Neural cell (in vitro differentiated cells): ENCODE measurements around a stretch of chr12.

DNA sequence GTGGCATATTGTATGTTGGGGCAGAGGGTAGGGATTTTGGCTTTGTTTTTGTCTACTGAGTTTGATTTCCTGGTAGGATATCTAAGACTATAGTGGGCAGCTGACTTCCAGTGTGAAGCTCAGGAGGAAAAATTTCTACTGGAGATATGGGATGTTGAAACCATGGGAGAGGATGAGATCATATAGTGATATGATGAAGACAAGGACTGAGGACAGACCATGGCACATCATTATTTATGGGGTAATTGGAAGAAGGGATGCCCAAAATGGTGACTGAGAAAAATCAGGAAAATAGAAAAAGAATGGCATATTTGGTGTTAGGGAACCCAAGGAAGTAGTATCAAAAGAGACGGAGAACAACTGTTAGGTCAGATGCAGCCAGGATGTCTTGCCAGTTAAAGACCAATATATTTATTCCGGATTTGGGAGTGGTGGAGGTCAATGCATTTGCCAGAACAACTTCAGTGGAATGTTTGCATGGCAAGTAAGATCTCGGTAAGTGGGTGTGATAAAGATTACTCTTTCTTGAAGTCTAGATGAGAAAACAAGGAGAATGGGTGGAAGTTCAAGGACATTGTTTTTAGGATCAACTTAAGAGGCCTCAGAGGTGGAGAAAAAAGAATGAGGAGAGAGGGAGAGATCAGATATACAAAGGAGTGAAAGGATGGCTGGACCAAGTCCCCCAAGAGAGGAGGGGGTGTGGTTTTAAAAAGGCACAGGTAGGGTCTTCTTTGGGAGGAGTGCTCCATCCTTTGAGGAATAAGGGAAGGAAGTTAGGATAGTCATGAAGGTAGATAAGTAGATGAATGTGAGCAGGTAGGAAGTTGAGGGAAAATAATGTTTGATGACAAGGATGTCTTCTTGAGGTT, 100.7 kb downstream of the TMEM117 start:
- RAMPAGE, long total RNA = no peak

- RAMPAGE, long total RNA = no peak
Measured at GRCh38 chr12:43954876-43955377, 119.0 kb downstream of the TMEM117 start.

GRCh38 chr12:44000369-44000986, 164.6 kb downstream of the TMEM117 start:
- RAMPAGE, long total RNA = no peak

DNA sequence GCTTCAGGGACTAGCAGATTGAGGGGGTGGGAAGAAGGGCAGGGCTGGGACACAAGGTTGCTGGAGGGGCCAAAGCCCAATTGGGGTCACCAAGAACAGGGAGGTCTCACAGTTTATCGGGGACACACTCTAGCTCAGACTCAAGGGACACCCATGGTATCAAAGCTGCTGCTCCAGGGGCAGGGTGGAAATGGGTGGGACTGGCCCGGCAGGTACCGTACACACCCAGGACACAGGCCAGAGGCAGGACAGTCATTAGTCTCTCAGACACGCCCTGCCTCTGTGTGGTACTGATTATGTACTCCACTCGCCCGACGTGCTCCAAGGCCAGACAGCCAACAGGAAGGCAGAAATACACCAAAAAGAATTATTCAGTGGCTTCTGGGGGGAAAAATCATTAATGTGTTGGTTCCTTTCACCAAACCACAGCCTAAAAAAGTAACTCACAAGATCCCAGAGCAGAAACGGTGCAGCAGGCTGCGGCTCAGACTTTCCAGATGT, 41.1 kb downstream of the NELL2 start:
- RAMPAGE, long total RNA = no peak

- RAMPAGE, long total RNA = no peak
Measured at GRCh38 chr12:45234100-45235088, 18.5 kb downstream of the ANO6 start.

- RAMPAGE, long total RNA = no peak
Measured at GRCh38 chr12:45273666-45274313, 57.9 kb downstream of the ANO6 start.

DNA sequence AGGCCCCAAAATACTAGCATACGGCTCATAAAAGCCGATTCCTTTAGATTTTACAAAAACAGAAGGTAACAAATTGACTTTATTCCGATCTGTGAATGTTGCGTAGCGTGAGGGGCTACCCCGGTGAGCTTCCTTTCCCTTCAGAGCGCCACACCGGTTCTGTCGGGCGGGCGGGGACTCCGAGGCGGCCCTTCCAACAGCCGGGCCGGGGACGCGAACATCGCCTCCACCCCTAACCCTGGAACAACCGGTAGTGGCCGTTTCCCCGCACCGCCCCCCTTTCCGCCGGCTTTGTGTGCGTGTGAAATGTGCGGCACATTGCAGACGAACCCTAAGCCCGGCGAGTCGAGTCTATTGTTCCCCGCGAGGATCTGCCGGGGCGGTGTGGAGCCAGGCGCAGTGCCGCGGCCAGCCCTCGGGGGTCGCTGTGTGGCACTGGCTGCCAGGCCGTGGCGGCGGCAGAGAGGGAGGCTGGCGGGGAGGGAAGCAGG, 857 bp upstream of the ARID2 start:
- RAMPAGE, long total RNA = no peak

GRCh38 chr12:45744844-45745695, 15.6 kb downstream of the ARID2 start:
- RAMPAGE, long total RNA = no peak

DNA sequence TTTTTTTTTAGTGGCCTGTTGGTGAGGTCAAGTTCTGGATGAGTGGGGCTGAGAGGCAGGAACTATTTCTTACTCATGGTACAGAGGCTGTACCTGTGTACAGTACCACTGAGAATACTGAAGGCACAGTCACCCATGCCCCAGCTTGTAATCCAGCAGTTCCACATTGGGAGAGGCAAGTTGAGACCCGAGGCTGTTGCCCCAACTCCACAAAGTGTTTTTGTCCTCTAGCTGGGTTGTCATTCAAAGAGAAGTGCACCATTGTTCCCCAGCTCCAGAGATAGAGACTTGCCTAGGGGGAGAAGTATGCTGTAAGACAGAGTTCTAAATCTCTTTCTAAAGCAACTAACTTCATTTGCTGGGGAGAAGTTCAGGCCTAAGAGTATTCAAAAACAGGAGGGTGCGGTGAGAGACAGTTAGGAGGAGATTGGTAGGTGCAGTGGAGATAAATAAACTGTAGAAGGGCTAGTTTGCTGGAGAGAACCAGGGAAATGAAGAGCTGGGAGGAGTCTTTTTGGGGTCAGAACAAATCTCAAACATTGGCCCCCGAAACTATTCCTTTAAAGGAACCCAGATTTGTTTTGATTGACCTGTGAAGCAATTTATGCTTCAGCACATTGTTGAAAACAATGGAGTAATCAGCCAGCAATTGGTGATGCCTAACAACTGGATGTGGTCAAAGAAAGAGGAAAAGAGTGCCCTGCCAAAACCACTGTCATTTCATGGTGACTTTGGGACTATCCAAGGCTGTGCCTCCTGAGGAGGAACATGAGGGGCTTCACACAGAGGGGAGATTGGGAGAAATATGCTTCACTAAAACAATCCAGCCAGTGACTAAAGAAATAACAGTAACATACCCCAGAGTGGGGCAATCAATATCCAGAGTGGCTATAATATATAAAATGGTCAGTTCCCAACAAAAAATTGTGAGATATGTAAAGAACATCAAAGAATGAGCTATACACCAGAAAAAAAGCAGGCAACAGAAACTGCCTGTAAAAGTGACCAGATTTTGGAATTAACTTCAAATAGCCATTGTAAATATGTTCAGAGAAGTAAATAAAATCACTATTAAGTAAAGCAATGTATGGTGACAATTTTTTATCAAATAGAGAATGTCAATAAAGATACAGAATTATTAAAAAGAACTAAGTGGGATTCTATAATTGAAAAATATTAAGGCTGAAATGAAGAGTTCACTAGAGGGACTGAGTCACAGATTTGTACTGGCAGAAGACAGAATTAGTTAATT, 39.1 kb downstream of the ARID2 start:
- RAMPAGE, long total RNA = no peak

GRCh38 chr12:45936407-45937246, 53.7 kb downstream of the SCAF11 start:
- RAMPAGE, long total RNA = no peak

GRCh38 chr12:45955838-45956420, 34.4 kb downstream of the SCAF11 start:
- RAMPAGE, long total RNA = no peak

GRCh38 chr12:45988268-45988656, 2.1 kb downstream of the SCAF11 start:
- RAMPAGE, long total RNA = no peak

DNA sequence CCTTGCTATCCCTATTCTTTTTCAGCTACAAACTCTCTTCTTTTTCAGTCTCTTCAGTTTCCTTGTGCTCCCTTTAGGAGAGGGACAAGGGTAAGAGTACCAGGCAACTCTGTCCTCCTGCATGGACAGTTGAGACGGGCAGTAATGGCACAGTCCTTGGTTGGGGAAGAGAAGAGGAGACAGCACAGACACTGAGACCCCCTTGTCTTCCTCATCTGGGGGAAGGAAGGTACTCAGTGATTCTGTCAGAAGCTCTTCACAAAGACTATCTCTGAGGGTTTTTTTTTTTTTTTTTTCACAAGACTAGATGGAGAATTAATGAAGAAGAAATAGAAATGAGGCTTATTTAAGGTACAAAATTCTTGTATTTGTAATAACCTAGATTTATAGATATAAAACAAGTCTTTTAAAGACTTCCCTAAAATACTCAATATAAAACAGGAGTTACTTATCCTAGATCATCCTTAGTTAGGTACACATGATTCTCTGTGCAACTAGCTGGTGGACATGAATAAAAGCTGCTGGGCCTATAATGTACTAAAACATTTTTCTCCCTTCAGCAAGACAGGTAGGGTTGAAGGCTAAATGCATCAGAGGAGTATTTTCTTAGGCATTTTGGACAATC, 81.2 kb downstream of the SLC38A1 start:
- RAMPAGE, long total RNA = no peak

DNA sequence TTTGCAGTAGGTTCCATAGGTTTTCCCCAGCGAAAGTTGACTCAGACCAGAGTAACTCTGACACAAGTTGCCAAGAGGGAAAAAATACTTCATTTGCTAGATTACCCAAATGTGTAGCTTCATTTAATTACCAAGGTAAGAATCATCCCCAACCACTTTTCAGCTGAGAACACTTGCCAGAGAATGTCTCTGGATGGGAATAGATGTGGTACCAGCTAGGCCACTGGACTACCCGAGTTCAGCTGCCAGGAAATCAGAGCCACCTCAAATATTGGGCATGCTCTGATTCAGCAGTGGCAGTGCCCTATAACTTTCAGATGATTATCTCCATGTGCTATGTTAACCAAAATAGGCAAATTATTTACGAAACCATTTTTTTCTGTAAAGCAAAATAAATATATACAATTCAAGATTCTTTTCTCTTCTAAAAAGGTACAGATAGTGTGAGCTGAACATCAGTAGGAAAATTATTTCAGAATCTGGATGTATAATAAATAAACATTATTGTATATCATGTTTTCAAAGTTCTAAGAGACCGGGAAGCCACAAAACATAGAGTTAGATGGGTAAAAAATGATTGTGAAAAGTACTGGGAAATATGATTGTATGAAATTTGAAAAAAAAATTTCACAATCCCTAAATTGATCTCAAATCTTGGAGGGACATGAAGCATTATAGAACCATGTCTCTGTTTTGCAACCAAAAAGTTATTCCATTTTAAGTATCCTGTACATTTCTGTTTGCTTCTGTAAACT, 80.5 kb downstream of the SLC38A1 start:
- RAMPAGE, long total RNA = no peak

- RAMPAGE, long total RNA = no peak
Measured at GRCh38 chr12:46361722-46362122, 10.9 kb downstream of the SLC38A2 start.

GRCh38 chr12:46362123-46362931, 10.2 kb downstream of the SLC38A2 start:
- RAMPAGE, long total RNA = no peak

DNA sequence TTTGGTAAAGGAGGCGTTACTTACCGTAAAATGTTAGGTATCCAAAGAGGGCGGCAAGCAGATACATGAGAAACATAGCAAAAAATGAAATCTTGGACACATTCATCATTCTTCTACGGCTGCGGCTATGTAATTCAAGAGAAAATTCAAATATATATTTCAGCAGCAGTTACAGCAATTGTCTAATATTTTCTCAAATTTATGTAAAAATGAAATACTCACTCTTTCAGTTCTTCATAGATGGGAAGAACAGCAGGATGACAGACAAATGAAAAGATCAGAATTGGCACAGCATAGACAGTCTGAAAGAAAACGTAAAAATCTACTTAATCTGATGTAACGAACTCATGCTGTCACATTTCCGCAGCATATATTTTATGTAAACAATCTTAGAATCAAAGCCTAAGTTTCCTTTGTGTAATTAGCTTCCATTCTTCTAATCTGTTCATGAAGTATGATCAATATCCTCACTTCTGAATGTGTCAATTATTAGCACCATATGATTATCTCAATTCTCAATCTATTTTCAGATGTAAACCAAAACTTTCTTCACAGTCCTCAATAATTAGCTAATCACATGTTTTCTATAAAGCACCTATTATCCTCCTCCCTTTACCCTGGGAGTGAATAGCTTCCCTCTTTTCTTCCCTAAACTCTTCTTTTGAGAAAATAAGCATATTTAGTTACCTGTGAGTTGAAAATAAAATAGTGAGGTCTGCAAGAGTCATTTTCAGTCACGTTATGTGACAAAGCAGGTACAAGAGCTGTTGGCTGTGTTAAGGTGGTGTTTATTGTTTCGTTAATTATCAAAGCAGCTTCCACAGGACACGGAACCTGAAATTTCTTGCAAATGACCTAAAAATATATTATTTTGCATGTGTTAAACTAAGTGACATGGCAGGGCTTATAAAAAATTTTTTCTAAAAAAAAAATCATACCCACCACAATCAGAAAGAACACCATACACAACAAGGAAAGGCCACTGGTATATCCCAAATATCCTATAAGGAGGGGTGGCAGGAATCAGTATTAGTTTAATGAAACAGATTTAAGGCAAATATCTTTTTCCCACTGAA, 8.5 kb downstream of the SLC38A2 start:
- RAMPAGE, long total RNA = no peak

GRCh38 chr12:46369082-46369971, 3.2 kb downstream of the SLC38A2 start:
- RAMPAGE, long total RNA = no peak

GRCh38 chr12:46371423-46371915, 1.1 kb downstream of the SLC38A2 start:
- RAMPAGE, long total RNA = start-site peak on the plus strand at chr12:46371510-46371669, 28 and 12 reads in 2 replicates

- RAMPAGE, long total RNA = no peak
Measured at GRCh38 chr12:46414887-46415125, 42.2 kb upstream of the SLC38A2 start.